Brain (tissue), 1 donor: Measurements from ENCODE around the gene ZNF778.

DNA sequence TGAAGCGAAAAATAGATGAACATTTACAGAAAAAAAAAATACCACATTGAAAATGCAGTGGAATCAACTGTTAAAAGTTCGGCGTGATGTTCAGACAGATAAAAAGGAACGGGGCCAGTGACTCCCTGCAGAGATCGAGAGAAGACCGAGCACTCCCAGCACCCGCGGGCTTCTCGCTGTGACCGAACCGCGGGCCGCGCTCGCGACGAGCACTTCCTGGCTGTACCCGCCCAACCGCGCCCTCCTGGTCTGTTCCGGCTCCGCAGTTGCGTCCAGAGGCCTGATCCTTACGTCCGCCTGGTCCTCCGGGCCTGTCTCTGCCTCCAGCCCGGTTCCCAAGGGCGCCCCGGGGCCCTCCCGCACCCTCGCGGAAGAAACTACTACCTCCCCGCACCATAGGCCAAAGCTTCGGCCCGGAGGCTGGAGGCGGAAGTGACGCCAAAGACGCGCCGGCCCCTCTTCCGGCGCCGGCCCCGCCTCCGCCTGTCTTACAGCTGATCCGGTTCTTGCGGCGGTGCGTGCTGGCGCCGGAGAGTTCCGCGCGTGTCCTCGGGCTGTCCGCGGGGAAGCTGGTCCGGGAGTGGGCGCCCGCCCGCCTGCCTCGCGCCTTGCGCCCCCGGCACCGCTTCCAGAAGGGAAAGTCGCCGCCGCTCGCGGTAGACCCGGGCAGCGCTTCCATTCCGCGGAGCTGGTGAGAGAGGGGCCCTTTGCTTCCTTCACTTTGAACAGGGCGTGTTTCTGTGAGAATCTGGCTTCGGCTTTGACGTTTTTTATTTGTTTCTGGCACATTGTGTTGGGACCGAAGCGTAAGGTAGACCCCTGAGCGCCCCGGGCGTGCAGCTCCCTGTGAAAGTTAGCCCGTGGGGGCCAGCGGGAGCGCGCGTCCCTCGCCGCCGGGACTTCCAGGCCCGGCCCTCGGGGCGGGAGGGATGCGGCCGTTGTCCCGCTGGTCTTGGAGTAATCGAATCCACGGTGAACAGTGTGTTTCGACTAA is at the start of gene ZNF778:
Gene ZNF778, plus strand, starts transcription at position 484 of the 994 bp plus-strand sequence.
- RRBS: 1% methylated on average over 49 of the region's 100 CpGs

DNA sequence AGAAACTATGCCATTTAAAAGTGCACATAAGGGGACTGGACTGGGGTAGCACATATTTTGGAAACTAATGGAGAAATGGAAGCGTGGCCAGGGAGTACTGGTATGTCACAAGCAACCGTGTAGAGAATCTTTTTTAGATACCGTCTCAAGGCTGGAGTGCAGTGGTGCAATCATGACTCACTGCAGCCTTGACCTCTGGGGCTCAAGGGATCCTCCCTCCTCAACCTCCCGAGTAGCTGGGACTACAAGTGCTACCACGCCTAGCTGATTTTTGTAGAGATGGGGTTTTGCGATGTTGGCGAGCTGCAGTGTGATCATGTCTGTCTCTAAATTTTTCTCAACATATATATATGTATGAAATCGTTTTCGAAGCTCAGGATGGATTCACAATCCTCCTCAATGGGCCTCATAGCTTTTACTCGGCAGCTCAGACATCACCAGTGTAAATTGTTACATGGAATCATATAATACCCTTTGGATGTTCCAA is 51.6 kb downstream of the ZNF778 start:
- RRBS: no CpG with 5 or more reads among the region's 10 CpGs

DNA sequence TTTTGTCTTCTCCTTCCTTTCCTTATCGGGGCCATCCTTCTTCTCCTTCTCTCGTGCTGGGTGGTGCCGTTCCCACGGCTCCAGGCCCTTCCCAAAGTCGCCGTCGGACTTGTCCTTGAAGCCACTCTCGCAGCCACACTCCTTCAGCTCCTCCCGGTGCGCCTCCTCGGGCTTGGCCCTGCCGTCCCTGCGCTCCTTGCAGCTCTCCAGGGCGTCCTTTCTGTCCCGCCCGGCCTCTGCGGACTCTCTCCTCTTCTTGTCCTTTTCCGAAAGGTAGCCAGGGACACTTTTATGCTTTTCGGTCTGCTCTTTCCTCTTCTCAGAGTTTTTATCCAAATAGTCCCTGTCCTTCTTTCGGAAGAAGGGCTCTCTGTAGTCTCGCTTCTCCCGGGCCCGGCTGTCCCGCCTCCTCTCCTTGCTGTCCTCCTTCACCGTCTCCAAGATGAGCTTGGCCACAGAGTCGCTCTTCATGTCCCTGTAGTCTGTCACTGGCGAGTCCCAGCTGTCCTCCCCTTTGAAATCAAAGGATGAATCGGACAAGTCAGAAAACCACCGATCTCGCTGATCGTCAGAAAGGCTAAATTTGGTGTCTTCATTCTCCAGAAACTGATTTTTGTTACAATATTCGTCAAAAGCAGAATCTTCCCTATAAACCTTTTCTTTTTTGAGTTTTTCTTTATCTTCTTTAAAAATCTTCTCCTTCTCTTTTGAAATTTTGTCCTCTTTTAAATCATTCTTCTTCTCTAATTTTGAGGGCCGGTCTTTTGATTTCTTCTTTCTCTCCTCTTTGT is 66.2 kb downstream of the ZNF778 start:
- RRBS: 74% methylated on average over 7 of the region's 33 CpGs

- RRBS: no CpG with 5 or more reads among the region's 13 CpGs
These were observed 80.2 kb downstream of the ZNF778 start for GRCh38 chr16:89297680-89298086.

GRCh38 chr16:89322064-89322682 is 104.7 kb downstream of the ZNF778 start:
- RRBS: no CpG with 5 or more reads among the region's 7 CpGs

DNA sequence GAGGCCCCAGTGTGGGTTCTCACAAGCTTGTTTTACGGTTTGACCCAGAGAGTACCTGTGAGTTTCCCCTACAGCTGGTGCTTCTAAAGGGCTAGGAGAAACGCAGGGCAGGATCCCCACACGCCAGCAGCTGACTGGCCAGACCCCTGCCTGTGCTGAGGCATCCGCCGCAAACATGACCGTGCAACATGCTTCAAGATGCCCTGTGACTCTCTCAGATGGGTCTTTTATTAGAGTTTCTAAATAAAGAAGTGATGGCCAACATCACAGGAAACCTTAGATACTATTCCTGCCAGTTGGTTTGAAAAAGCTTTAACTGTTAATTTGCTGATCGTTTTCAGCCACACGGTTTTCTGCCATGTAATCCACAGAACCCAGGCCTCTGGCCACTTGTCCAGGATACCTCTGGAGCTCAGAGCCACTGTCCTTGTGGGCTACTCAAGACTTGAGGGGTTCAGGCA is 118.3 kb downstream of the ZNF778 start:
- RRBS: no CpG with 5 or more reads among the region's 8 CpGs

- RRBS: 59% methylated on average over 3 of the region's 23 CpGs
These were observed 104.3 kb downstream of the ANKRD11 start for GRCh38 chr16:89385902-89386715.

DNA sequence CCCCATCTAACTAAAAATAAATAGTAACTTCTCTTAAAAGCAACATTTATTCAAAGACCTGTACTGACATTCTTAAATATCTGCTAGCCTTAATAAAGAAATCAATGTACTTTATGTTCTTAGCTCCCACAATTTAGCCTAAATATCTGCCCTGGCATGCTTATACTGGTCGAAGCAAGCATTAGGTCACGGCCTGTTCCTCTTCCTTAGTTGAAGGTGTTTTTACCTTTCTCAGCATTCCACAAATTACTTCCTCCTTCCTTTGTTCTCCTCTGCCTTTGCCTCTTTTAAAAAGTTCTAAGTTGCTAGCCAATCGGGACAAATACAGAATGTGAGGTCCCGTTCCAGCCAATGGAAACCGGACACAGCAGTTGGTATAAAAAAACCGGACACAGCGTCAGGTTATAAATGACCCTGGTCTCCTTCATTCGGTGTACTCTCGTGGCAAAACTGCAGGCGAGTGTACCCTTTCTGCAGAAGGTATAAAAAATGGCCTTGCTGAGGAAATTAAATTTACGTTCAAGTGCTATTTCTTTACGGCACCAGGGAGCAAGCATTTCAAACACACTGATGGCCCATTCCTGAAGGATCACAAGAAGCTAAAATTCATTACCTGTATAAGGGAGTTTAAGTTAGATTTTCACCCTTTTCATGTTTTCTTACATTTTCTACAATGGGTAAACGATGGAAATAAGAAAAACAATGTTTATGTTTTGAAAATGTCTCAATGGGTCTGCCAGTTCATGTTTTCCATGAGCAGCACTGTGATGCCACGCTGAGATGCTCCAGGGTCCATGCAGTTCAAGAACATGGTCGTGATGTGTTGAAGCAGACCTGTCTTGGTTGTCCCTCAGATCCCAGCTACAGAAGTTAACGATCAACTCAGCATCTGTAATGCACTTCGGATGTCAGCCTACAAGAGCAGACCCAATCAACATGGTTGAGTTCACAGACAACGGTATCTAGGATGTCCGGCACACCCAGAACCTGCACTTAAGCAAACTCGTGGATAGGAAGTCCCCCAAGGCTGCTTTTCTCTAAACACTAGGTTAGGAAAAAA is 98.3 kb downstream of the ANKRD11 start:
- RRBS: no CpG with 5 or more reads among the region's 20 CpGs

- RRBS: no CpG with 5 or more reads among the region's 23 CpGs
These were observed 92.9 kb downstream of the ANKRD11 start for GRCh38 chr16:89397297-89398112.

DNA sequence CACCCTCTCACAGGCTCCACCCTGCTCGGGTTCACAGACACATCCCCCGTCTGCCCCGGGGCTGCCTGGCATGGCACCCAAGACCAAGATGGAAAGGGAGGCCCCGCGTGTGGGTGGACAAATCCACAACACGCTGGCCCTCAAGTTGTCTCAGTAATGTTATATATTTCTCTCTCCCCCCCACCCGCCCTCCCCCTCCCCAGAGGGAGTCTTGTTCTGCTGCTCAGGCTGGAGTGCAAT is 89.5 kb downstream of the ANKRD11 start:
- RRBS: no CpG with 5 or more reads among the region's 7 CpGs

DNA sequence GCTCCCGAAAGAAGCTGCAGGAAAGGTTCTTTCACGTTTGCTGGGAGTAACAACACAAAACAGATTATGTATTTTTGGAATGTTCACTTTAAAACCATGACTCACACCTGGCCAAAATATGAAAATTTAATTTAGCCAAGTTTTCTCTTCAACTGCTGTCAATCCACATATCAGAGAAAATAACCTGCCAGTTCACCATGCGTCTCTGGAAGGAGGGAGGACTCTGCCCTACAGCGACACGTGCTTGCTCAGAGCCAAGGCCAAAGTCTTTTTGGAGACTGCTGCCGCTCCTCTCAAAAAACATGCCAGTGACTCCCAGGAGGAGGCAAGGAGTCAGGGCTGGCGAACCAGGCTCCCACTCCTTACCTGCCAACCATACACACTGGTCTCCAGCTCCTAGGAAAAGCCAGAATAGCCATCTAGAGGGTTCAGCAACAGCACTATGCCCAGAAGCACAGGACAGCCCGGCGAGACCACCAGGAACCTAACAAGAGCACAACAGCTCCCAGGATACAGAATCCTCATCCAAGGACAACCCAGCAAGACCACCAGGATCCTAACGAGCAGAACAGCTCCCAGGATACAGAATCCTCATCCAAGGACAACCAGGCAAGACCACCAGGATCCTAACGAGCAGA is 73.0 kb downstream of the ANKRD11 start:
- RRBS: no CpG with 5 or more reads among the region's 11 CpGs

GRCh38 chr16:89438939-89439276 is 51.5 kb downstream of the ANKRD11 start:
- RRBS: no CpG with 5 or more reads among the region's 4 CpGs

GRCh38 chr16:89480635-89481586 is 9.4 kb downstream of the ANKRD11 start:
- RRBS: no CpG with 5 or more reads among the region's 12 CpGs

DNA sequence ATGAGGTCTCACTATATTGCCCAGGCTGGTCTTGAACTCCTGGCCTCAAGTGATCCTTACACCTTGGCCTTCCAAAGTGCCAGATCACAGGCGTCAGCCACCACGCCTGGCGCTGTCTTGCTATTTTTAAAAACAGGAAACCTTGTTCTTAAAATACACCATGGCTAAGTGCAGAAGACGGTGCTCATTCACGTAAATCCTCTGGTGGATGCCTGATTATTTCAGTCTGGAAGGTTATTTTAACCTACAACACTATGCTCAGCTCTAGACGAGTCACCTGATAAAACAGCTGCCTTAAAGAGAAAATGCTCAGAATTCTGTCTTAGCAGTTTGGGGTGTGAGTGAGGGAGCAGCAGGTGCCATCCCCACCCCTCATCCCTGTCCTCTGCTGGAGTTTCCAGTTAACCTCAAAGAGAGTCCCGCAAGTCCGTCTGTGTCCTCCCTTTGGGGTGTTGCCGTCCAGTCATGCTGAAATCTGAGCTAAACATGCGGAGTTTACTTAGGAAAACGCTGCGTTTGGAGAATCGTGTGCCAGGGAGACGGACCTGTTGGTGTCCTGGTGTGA is 17.0 kb downstream of the SPG7 start:
- RRBS: no CpG with 5 or more reads among the region's 14 CpGs

DNA sequence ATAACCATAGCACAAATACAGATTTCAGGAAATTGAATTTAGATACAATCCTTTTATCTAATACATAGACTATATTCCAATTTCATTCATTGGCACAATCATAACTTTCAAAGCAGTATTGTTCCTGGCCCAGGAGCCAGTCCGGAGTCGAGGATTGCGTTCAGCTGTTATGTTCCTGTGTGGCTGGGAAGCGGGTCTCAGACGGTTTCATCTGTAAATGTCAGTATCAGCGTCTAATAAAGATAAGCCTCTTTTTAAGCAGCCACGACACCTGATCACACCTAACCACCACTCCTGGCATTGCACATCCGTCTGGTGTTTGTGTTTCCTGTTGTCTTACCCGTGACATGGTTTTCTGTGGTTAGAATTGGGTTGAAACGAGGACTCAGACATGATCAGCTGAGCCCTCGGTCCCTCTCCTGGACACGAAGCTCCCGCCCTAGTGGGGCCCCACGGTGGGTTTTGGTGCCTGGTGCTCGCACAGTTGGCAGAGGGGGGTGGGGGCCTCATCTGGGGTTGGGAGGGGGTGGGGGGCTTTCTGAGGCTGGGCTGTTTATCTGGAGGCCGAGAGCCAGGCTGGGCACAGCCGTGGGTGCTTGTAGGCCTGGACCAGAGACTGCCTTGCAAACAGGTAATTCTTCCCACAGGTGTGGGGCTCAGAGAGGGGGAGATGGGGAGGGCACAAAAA is 18.3 kb downstream of the CPNE7 start:
- RRBS: no CpG with 5 or more reads among the region's 17 CpGs

DNA sequence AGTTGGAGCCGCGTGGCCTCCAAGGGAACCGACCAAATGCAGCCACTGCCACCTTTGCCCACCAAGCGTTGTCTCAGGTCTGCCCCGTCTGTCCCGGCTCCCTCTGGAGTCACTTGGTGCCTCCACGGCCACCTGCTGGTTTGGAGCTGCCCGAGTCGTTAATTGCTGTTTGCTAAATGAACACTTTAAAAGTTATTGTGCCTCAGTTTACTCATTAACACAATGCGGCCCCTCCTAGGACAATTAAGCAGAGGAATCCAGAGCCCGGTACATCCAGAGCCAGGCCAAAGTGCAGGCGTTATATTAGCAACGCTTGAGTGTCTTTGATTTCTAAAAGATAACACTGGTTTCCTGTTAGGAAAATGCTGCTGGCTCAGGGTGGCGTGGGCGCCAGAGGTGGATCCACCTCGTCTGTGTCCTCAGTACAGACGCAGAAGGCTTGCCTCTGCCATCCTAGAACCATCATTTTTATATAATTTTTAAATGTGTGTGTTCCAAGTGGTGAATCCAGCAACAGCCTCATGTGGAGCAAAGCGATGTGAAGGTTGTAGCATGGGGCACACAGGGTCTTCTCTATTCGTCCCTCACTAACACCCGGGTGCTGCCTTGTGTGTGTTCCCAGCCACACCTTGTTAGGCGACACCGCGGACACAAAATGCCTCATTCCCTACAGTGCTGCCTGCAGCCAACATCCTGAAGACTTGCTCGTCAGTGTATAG is 5.0 kb upstream of the DPEP1 start:
- RRBS: no CpG with 5 or more reads among the region's 24 CpGs

- RRBS: no CpG with 5 or more reads among the region's 35 CpGs
These were observed 9.9 kb downstream of the DPEP1 start for GRCh38 chr16:89623151-89624013.

DNA sequence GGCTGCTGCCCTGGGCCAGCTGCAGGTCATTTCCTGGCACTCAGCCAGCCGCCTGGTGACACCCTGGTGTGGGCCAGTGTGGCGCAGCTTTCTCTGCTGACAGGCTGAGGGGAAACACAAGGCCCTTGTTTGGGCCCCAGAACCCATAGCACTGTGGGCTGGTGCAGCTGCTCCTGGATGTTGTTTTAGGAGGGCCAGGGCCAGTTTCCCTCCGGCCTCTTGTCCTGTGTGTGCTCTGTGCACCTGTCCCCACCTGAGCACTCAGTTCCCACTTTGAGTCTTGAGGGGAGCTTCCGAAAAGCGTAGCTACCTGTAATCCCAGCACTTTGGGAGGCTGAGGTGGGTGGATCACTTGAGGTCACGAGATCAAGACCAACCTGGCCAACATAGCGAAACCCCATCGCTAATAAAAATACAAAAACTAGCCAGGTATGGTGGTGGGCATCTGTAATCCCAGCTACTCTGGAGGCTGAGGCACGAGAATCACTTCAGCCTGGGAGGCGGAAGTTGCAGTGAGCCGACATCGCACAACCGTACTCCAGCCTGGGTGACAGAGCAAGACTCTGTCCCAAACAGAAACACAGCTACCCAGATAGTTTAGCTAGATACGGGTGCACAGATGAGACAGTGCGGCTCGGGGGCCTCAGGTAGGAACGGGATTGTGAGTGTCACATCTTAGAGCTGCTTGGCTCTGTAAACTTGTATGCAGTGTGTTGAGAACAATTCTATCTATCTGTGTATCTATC is 2.9 kb downstream of the ZNF276 start:
- RRBS: no CpG with 5 or more reads among the region's 17 CpGs

- RRBS: no CpG with 5 or more reads among the region's 17 CpGs
These were observed 6.5 kb downstream of the ZNF276 start for GRCh38 chr16:89727603-89728392.

DNA sequence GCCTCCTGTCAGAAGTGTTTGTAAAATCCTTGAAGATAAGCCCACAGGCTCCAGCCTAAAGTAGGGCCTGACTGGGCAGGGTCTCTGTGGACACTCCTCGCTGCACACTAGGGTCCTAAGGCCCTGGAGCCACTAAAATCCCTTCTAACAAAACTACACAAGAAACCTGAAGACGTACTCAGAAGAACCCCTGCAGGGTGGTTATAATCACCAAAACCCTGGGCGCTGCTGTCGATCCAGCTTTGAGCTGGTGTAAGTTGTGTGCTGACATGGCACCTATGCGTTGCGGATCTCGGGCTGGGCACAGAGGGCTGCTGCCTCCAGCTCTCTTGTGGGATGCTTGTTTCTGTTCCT is 19.8 kb downstream of the ZNF276 start:
- RRBS: no CpG with 5 or more reads among the region's 7 CpGs